ENCODE measurements around the genes SLAMF7, CD244 and DEDD.

DNA sequence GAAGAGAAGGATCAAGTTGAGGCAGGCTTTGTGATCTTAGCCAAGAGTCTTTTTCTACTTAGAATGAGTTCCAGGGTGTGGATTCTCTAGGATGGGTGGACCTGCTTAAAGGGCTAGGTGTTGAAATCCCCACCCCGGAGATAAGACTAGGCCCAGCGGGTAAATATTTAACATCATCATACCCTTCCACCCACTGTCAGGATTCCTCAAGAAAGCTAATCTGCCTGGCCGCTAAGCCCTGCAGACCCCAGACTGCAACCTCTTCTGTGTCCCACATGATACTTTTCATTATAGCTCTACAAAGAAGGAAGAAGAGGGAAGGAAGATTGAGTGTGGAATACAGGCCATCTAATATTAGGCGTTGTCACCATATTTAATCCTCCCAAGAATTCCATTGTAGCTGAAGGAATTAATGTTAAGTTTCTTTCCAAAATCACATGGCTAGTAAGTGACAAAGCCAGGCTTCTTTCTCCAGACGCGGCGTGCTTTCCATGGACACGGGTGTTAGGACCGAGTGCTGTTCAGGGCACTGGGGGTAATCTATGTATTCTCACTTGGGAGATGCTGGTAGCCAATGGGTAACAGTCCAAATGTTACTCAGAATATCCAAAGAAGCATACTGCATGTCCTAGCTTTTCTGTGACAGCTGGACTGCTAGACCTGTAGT, 5.6 kb downstream of the IGSF9 start:
- PRO-cap: no peak

GRCh38 chr1:159944178-159945185, 931 bp downstream of the IGSF9 start:
- PRO-cap: no peak

DNA sequence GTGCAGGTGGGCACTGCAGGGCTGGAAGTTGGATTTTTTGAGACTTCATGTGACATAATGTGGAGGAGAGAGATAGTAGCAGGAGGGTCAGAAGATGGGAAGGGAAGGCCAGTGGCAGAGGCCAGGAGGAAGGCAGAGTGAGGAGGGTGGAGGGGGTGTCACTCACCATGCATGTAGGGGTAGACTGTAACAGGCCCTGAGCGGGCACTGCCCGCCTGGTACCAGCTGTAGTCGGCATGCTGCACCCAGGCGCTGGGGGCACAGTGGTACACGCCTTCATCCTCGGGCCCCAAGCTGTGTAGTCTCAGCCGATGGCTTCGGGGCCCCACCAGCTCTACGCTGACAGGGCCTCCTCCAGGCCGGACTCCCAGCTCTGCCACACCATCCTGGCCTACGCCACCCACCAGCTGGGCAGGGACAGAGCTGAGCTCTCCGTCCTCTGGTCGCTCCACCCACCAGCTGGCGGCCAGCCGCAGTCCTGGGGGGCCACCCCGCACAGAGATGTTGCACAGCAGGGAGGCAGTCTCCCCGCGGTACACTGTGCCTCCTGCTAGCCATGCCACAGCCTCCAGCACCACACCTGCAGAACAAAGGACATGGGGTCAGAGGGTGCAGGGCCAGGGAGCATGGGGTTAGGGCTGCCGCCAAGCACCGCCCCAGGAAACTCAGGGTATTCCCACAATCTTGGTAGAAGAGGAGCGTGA, 6.2 kb downstream of the IGSF8 start:
- PRO-cap: no peak

DNA sequence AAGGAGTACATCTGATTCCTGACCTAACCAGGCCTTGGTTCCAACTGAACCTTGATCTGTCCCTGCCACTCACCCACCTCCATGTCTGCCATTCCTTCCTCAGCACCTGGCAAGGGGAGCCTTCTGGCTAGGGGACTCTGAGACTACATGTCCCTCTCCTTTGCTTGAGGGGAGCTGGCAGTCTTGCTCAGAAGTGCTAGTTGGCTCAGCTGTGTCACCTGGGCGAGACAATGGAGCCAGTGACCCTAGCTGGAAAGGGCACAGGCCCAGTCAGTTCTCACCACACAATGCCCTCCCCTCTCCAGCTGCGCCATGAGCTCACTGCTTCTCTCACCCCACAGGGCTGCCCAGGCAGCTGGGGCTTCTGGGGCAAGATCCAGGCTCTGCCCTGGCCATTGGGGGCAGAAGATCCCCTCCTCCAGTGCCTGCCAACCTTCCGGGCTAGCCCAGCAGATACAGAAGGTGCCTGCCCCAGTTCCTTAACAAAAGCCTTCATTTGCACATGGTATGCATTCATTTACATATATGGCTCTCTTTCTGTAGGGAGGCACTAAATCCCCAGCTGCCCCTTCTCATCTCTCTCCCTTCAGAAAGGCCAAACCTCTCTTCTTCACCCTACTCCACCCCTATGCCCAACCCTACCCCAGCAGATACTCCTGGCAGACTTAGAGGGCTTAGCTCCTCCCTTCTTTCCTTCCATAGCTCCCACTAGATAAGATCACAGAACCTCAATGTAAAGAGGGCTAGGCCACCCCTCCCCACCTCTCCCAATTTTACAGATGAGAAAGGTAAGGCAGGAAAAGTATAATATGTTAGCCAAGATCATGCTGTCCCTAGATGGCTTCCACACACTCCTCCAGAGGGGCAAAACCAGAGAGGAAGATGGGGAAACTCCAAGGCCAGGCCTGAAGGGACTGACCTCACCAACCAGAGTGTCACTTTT, 2.6 kb downstream of the IGSF8 start:
- PRO-cap: no peak

GRCh38 chr1:160250790-160251649, 11.3 kb downstream of the DCAF8 start:
- PRO-cap: no peak

- PRO-cap: no peak
Measured at GRCh38 chr1:160294283-160294878, 9.4 kb upstream of the PEX19 start.

DNA sequence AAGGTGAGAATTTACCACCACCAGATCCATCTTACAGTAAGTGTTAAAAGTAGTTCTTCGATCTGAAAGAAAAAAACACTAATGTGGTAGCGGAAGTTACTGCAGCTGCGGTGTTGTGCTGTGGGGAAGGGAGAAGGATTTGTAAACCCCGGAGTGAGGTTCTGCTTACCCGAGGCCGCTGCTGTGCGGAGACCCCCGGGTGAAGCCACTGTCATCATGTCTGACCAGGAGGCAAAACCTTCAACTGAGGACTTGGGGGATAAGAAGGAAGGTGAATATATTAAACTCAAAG, 25.9 kb downstream of the COPA start:
- PRO-cap: no peak

DNA sequence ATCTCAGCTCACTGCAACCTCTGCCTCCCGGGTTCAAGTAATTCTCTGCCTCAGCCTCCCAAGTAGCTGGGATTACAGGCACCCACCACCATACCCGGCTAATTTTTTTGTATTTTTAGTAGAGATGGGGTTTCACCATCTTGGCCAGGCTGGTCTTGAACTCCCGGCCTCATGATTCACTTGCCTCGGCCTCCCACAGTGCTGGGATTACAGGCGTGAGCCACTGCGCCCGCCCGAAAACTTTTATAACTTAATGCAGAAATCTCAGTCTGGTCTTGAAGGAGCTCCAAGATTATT, 19.2 kb downstream of the COPA start:
- PRO-cap: no peak

DNA sequence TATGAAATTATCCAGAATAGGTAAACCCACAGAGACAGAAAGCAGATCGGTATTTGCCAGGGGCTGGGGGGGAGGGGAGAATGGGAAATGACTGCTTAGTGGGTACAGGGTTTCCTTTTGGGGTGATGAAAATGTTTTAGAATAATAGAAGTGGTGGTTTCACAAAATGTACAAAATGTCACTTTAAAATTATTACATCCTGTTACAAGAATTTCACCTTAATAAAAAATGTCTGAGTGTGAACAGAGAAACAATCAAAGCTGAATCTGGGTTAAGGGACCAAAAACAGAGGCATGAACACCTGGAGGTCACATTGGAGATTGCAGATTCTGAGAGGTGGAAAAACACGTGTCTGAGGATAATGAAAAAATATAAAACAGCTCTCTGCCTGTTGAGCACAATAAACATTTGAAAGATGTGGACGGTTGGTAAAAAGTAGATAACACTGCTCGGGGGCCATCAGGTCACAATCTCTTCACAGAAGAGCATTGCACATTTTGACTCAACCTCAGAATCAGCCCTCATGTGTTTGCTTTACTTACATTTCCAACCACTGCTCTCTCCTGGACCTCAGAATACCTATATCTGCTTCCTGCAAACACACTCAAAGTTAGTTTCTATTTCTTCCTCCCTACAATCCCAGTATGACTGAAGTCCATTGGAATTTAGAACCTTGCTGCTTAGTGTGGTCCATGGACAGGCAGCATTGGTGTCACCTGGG, 3.2 kb downstream of the SLAMF6 start:
- PRO-cap: no peak

- PRO-cap: no peak
Measured at GRCh38 chr1:160565228-160565852, 14.0 kb downstream of the CD84 start.

- PRO-cap: no peak
Measured at GRCh38 chr1:160738919-160739660, at the start of gene SLAMF7. TSS of gene SLAMF7 (plus strand) at chr1:160739247.

DNA sequence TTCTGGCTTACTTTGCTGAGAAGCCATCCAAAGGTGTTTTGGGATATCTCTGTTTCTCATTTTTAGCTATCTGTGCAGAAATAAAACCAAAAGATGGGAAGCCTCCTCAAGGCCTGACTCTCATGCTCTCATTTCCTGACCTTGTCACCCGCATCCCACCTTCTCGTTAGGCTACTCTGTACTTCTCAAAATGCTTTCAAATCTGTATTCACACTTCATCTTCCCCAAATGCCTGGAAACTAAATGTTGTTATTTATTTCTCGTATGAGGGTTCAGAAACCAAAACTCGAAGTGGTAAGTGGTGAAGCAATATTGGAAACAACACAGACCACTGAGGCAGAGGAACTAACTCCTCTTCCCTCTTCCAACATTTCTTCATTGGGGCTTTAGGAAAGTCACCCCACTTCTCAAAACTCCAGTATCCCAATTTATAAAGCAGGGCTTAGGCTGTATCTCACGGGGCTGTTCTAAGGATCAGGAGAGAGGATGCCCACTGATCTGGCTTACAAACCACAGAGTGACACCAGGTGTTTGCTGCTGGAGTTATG, 3.4 kb downstream of the SLAMF7 start:
- PRO-cap: no peak

- PRO-cap: no peak
Measured at GRCh38 chr1:160768302-160768743, 27.7 kb upstream of the LY9 start.

DNA sequence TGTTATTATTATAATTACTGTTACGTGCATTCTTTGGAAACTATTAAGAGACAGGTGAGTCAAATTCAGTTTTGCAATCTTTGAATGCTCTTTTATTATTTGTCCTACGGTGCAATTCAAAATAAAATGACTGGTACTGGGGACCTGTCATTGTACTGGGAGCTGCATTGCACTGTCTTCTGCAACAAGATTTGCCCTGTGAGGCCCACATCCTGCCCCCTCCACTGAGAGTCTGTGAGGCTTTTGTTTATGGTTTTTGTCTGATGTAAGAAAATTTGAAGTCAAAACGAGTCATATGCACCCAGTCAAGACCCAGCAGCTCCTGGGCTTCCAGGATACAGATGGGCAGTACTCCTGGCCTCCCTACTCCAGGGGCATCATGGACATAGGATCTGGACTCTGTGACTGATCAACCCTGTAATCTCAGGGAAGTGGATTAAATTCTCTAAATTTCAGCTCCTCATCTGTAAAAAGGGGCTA, 2.0 kb downstream of the LY9 start:
- PRO-cap: no peak

- PRO-cap: no peak
Measured at GRCh38 chr1:160798404-160799227, 2.6 kb downstream of the LY9 start.

GRCh38 chr1:160836933-160838088, 25.4 kb downstream of the CD244 start:
- PRO-cap: no peak

- PRO-cap: no peak
Measured at GRCh38 chr1:160862592-160863333, at the start of gene CD244. TSS of gene CD244 (minus strand) at chr1:160862887.

DNA sequence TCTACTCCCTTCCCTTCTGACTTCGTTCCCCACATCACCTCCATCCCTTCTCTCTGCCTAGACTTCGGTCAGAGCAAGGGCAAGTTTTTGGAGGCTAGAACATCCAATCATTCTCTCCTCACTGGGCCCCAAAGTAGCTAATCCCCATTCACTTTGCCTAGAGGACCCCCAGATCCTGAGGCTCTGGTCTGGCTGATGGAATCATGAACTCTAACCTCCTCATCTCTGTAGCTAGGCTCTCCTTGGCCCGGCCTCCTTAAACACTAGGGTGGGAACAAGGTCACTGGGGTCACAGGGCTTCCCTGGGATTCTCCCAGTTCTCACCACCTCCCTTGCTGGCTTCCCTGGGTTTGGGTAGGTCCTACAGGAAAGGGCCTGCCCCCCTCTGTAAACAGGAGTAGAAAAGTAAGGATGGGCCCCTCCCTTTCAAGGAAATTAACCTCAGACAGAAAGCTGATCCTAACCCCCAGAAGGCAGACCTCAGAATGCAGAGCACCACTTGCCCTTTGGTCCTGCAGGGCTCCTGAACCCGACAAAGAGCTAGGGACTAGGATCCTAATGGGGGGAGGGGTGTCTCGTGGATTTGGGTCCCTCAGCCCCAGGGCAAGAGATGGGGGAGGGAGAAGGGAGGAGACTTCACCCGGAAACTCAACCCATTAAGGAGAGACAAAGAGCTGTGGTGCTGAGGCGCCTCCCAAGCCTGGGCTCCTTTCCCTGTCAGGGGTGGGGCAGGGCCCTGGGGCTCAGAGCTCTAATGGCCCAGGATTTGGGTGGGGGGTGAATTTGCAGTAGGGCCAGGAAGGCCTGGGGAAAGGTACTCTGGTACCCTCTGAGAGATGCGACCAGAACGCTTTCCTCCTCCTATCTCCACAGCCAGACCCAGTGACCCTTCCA, 3.1 kb downstream of the NECTIN4 start:
- PRO-cap: no peak

- PRO-cap: bidirectional peak, plus-strand start at chr1:161132549, minus-strand start at chr1:161132428; unidirectional peak, minus-strand start at chr1:161132608
Measured at GRCh38 chr1:161132281-161133189, at the start of gene DEDD. TSS of gene DEDD (minus strand) at chr1:161132667.

GRCh38 chr1:161198169-161198826, 556 bp downstream of the ADAMTS4 start:
- PRO-cap: no peak